ENCODE measurements around a stretch of chr1.

GRCh38 chr1:21325754-21326391, 35.6 kb upstream of the ECE1 start:
- PRO-cap, 2 experiments, result no peak in any of the 2 experiments

DNA sequence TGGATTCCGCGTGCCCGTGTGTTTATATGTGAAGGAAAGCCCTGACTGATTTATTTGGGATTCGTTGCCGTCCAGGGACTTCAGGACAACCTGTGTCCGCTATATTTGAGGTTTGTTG, 55.9 kb upstream of the ECE1 start:
- PRO-cap, 2 experiments, result no peak in any of the 2 experiments

DNA sequence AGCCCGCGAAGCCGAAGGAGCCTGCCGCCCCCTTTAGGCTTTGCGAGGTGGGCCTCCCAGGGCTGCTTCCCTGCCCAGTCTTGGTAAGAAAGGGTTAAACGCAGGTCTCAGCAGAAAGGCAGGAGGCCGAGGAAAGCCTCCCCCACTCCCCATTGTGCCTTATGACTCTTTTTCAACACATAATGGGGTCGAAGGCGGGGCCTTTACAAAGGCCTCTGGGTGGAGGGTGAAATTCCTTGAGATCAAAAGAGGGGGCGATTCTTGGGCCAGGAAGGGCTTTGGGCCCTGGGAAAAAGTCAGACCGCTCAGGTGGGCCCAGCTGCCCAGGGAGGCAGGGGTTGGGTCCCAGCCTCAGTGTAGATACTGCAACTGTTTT, 904 bp downstream of the ALPL start:
- PRO-cap, 2 experiments, result no peak in any of the 2 experiments

DNA sequence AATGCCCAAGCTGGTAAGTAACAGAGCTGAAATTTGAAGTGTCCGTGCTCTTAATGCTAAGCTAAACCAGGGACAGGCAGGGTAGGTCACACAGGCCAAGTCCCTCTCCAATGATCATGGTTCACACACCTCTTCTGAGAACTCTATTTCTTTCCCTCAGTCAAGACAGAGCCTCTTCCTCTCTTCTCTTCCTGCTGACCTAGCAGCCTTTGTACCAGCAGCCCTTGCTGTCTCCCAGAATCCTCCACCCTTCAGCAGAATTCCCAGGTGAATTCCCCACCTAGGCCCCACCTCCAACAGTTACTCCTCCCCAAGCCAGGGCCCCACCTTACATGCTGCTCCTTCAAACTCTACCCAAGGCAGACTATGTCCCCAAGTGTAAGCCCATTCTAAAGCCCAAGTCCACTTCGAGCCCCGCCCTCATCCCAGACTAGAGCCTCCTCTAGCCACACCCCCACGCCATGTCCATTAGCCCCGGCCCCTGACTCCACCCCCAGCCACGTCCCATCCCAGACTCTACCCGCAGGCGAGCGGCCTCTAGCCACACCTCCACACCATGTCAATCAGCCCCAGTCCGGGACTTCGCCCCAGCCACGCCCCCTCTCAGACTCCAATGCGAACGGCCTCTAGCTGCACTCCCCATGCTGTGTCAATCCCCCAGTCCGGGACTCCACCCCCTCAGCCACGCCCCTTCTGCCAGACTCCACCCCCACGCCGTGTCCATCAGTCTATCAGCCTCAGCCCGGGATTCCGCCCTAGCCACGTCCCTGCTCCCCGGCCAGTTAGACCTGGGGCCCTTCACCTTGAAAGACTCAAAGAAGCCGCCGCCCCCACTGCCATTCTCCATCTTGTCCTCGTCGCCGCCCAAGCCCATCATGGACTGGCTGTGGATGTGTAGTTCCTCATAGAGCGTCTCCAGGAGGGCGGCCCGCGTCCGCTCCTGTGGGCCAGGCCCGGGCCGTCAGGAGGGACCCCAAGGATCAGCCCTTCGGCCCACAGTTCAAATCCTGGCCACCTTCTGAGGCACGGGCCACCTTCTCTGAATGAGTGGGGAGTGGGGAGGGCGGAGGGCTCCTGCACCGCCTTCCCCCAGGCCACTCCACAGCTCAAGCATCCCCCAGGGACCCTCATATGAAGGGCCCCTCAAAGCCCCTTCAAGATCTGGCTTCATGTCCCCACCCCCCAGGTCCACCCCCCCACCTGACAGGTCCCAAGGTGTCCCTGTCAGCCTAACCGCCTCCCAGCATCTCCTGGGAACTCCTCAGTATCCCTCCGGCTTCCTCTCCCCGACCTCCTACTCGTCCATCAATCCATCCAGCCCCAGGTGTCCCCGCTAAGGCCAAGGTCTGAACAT, 61.3 kb downstream of the RAP1GAP start:
- PRO-cap, 2 experiments, result no peak in any of the 2 experiments

- PRO-cap, 2 experiments, result no peak in any of the 2 experiments
Measured at GRCh38 chr1:21641826-21642405, 27.2 kb downstream of the RAP1GAP start.

- PRO-cap, 2 experiments, result no peak in any of the 2 experiments
Measured at GRCh38 chr1:21659022-21659796, 9.9 kb downstream of the RAP1GAP start.

DNA sequence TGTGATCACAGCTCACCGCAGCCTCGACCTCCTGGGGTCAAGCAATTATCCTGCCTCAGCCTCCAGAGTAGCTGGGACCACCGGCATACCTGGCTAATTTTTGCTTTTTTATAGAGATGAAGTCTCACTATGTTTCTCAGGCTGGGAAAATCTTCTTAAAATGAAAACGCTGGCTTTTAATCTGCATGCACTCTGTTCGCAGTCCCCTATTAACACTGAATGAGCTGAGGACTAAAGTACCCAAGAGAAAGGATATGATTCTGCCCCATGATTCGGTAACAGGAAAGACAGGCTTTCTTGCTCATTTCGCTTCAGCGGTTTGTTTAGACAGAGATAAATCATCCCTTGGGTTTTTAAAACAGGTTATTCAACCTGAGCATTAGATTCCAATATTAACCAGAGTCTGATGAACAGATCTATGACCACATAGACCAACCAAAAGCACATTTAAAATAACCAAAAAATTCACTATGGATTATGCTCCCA, 7.1 kb upstream of the RAP1GAP start:
- PRO-cap, 2 experiments, result no peak in any of the 2 experiments

DNA sequence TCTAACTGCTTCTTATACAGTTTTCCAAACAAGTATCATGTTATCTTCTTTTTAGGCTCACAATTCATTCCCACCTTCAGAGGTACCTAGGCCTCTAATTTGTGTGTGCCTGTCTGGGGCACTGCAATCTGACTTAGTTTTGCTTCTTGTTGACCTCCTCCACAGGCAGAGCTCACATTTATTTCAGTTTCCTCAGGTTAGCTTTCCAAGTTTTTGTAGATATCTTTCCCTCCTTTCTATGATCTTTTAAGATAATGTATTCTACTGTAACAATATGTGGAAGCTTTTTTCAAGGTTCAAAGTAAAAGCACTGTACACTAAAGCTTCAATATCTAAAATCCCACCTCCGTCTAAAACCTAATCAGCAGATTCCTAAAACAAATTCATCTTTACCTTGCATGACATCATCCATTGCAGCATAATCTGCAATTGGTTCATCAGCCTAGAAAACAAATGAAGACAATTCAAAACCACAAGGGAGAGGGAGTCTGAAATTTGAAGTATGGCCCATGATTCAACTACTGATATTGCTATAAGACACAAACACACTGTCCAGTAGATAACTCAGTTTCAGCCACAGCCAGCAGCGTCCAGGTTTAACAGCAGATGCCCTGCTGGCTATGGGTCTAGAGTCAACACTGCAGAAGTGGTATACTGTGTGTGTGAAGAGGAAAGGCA, 17.8 kb upstream of the RAP1GAP start:
- PRO-cap, 2 experiments, result no peak in any of the 2 experiments

DNA sequence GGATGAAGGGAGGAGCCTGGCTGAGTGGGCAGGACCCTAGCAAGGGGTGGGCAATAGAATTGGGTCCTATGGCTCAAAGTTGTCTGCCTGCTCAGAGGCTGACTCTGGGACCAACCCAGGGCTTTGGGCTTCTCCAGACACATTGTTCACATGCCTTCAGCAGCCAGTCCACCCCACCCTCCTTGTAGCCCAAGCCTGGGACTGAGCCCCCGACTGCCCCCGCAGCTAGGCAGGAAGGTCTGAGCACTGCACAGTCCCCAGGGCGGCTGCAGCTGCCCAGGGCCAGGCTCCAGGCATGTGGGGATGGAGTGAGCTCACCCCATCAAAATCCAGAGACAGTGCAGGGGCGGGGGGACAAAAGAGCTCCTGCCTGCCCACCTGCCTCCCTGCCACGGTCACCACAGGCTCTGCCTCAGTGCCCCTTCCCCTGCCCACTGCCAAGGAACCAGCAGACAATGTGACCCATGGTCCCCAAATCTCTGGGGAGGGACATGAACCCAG, 35.6 kb downstream of the HSPG2 start:
- PRO-cap, 2 experiments, result no peak in any of the 2 experiments

GRCh38 chr1:21909309-21909489, 27.9 kb downstream of the HSPG2 start:
- PRO-cap, 2 experiments, result no peak in any of the 2 experiments

GRCh38 chr1:21923736-21924312, 13.3 kb downstream of the HSPG2 start:
- PRO-cap, 2 experiments, result no peak in any of the 2 experiments

- PRO-cap, 2 experiments, result no peak in any of the 2 experiments
Measured at GRCh38 chr1:21929434-21930499, 7.3 kb downstream of the HSPG2 start.

DNA sequence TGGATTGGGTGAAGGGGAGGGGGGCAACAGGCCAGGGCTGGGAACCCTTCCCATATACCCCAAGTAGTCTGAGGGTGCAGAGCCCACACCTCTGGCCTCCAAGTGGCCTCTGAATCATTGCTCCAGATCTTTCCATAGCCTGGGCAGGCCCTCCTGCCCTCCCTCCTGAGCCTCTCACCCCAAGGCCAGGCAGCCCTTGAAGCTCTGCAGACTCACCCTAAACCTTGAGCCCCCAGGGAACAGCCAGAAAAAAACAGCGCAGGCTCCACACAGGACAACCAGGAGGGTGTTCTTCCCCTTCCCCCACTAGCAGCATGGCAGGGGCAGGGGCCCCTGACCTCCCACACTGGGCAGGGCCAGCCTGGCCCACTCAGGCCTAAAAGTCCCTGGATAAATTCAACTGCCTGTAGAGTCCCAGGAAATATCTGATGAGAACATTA, 5.5 kb downstream of the HSPG2 start:
- PRO-cap, 2 experiments, result no peak in any of the 2 experiments

- PRO-cap, 2 experiments, result no peak in any of the 2 experiments
Measured at GRCh38 chr1:21932036-21932684, 5.0 kb downstream of the HSPG2 start.

GRCh38 chr1:21933384-21934560, 3.3 kb downstream of the HSPG2 start:
- PRO-cap, 2 experiments, result peak in 1 of 2 experiments; most common plus-strand start chr1:21933963 (in 1); most common minus-strand start chr1:21933770 (in 1)

- PRO-cap, 2 experiments, result no peak in any of the 2 experiments
Measured at GRCh38 chr1:21956684-21957581, 19.8 kb upstream of the HSPG2 start.

GRCh38 chr1:22052855-22053886, 662 bp downstream of the CDC42 start:
- PRO-cap, 2 experiments, result peak in 2 of 2 experiments; most common plus-strand start chr1:22053314 (in 1); most common minus-strand start chr1:22053253 (in 2)

DNA sequence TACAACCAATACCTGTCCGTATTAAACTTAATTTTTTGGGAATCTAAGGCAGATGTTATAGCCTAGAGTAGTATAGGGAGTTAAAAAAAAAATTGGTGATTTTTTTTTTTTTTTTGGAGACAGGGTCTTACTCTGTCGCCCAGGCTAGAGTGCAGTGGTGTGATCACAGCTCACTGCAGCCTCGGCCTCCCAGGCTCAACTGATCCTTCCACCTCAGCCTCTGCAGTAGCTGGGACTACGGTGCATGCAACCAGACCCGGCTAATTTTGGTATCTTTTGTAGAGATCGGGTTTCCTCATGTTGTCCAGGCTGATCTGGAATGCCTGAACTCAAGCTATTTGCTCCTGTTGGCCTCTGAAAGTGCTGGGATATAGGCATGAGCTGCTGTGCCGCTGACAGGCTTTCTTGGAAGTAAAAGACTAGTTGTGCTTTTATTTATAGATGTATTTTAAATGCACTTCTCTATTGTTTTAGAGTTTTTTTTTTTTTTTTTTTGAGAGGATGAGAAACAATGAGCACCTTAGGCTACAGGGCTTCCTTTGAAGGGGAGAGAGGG, 3.0 kb downstream of the CDC42 start:
- PRO-cap, 2 experiments, result no peak in any of the 2 experiments

DNA sequence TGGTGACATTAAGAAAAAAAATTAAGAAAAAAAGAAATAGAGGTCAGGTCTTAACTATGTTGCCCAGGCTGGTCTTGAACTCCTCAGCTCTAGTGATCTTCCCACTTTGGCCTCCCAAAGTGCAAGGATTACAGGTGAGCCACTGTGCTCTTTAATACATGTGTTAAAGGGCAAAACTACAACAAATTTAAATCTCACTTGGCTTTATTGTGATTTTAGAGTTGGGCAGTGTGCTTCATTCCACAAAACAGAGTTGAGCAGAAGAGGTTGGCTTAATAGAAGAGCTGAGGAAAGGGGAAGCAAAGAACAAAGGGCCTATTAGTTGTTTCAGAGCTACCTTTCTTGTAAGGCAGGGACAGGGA, 22.0 kb downstream of the CDC42 start:
- PRO-cap, 2 experiments, result no peak in any of the 2 experiments

DNA sequence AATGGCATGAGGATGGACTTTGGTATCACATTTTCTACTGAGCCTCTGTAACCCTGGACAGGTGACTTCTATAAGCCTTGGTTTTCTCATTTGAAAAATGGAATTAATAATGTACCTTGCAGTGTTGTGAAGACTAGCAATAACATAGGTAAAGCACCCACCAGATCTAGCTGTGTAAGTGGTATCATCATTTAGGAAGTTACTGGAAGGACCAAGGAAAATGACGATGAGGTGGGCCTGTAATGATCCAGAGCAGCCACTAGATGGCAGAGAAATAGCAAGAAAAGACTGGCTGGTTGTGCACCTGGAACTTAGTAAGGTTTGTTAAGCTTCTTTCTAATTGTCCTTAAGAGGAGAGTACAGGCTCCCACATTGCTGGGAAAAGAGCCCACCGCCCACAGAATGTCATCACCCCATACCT, 37.3 kb downstream of the WNT4 start:
- PRO-cap, 2 experiments, result no peak in any of the 2 experiments